HTR-8/SVneo (cell line): Measurements from ENCODE around the genes POTEG, RNASE1, NDRG2 and SUPT16H.

DNA sequence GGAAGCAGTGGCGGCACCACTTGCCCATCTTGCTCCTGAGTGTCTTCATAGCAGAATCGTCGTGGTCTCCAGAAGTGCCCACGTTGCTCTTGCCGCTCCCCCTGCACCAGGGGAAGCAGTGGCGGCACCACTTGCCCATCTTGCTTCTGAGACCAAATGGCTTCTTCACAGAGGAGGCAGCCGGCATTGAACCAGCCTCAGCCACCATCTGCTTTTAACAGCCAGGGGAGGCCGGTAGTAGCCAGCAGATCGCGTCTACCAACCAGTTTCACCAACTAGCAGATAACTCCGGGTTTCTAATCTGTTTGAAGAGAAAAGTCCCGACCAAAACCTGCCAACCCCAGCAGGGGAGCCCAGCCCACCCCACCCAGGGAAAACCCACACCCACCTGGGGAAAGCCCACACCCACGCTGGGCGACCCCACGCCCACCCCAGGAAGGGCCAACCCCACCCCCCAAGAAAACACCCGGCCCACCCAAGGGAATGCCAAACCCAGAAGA, at the start of gene POTEG:
POTEG (minus strand) TSS at position 260 of the 500 bp plus-strand sequence.
- RRBS = no CpG with 5 or more reads among the region's 16 CpGs

DNA sequence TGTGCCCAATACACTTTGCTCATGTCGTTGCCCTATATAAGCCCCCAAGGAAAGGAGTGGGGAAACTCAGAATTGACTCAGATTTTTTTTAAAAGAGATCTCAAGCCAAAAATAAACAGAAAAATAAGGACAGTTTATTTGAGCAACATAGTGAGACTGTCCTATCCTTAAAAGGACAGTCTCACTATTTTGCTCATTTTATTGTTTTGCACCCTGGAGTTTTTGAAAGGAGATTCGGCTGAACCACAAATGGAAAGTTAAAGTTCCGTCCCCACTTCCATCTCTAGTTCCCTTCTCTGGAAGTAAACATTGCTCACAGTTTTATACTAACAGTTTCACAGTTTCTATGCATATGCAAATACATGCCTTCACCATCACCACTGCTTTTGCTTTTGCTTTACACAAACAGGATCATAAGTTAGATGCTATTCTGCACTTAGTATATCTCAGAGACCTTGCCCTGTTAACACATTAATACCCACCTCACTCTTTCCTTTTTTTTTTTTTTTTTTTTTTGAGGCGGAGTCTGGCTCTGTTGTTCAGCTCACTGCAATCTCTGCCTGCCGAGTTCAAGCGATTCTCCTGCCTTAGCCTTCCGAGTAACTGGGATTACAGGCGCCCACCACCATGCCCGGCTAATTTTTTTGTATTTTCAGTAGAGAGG, 982 bp downstream of the TEP1 start:
- RRBS = no CpG with 5 or more reads among the region's 9 CpGs

GRCh38 chr14:20447509-20448043, 7.0 kb downstream of the OSGEP start:
- RRBS = no CpG with 5 or more reads among the region's 6 CpGs

GRCh38 chr14:20624614-20625105, 16.8 kb downstream of the OR6S1 start:
- RRBS = 2% methylated on average over 5 of the region's 21 CpGs

- RRBS = no CpG with 5 or more reads among the region's 2 CpGs
These were observed 4.3 kb upstream of the RNASE4 start for GRCh38 chr14:20680042-20680418.

DNA sequence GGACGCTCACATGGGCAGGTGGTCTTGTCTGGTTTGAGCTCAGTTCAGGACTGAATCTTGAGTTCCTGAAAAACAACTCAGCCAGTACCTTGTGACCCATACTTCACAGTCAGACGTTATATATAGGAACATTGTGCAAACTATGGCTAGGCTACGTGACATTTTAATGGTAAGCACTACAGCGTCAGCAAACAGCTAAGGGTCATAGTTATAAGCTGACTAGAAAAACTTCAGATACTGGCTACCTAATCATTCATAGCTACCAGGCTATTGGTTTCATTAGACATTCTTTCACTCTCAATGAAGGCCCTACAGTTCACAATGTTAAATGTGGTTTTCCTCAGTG, 14.8 kb upstream of the EDDM3A start:
- RRBS = no CpG with 5 or more reads among the region's 4 CpGs

DNA sequence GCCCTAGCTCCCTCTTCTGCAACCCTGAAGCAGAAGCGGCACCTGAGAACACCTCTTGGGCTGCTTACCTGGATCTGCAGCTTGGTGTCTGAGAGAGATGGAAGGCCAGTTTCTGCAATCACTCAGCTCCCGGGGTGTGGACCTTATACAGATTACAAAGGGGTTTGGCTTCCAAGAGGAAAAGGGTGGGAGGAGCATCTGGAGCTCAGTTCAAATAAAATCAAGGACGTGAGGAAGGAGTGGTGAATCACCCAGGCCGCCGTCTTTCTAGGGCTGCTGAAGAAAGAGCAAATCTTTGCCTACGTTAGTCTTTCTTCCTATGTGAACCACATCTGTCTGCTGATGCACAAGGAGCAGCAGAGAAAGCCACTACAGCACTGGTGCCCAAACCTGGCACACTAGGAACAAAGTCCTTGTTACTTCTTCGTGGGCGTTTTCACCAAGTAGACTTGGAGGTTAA, at the start of gene RNASE1:
RNASE1 (minus strand) TSS at position 116 of the 460 bp plus-strand sequence.
- RRBS = no CpG with 5 or more reads among the region's 8 CpGs

- RRBS = no CpG with 5 or more reads among the region's 4 CpGs
These were observed 1.0 kb upstream of the SLC39A2 start for GRCh38 chr14:20998054-20998499.

- RRBS = 3% methylated on average over 16 of the region's 58 CpGs
These were observed at the start of gene NDRG2 for GRCh38 chr14:21024515-21025135. NDRG2 (minus strand) TSS chr14:21025061.

DNA sequence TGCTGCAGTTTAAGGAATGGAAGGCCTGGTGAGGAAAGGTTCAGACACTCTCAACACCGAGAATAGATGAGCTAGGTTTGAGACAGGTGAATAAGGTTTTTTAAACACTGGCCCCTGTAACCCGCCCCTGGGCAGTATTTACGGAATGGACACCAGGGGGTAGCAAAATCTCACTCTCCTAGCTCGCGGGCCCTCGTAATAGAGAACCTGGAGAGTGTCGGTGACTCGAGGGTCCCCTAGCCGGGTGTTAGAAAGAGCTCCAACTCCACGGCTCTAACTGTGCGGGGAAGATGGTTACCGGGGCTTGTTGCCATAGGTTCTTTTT, 1.7 kb upstream of the ARHGEF40 start:
- RRBS = 50% methylated on average over 3 of the region's 12 CpGs

GRCh38 chr14:21096723-21097862, 1.4 kb downstream of the ZNF219 start:
- RRBS = 71% methylated on average over 2 of the region's 20 CpGs

GRCh38 chr14:21192490-21193048, 36.7 kb upstream of the OR5AU1 start:
- RRBS = no CpG with 5 or more reads among the region's 4 CpGs

DNA sequence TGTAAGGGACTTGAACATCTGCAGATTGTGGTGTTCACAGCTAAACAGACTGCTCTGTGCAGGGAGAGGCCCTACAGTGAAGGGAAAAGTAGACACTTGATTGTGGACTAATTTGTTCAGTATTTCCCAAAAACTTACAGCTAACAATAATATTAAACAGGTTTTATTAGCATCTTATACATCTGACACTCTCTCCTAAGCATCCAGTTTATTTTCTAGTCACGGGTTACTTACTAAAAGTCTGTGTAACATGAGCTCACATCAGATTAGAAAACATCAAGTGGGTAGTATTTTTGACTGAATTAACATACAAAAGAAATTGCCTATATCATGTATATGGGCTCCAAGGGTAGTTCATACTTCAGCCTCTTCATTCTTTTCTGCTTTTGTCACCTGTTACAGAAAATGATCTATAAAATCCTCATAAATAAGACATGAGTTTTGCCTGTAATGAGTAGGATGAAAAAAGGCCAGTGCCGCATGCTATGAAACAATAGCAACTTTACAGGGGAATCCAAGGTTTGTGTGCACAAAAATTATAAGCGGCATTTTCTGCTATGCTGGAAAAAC, 53.5 kb upstream of the OR5AU1 start:
- RRBS = no CpG with 5 or more reads among the region's 3 CpGs

DNA sequence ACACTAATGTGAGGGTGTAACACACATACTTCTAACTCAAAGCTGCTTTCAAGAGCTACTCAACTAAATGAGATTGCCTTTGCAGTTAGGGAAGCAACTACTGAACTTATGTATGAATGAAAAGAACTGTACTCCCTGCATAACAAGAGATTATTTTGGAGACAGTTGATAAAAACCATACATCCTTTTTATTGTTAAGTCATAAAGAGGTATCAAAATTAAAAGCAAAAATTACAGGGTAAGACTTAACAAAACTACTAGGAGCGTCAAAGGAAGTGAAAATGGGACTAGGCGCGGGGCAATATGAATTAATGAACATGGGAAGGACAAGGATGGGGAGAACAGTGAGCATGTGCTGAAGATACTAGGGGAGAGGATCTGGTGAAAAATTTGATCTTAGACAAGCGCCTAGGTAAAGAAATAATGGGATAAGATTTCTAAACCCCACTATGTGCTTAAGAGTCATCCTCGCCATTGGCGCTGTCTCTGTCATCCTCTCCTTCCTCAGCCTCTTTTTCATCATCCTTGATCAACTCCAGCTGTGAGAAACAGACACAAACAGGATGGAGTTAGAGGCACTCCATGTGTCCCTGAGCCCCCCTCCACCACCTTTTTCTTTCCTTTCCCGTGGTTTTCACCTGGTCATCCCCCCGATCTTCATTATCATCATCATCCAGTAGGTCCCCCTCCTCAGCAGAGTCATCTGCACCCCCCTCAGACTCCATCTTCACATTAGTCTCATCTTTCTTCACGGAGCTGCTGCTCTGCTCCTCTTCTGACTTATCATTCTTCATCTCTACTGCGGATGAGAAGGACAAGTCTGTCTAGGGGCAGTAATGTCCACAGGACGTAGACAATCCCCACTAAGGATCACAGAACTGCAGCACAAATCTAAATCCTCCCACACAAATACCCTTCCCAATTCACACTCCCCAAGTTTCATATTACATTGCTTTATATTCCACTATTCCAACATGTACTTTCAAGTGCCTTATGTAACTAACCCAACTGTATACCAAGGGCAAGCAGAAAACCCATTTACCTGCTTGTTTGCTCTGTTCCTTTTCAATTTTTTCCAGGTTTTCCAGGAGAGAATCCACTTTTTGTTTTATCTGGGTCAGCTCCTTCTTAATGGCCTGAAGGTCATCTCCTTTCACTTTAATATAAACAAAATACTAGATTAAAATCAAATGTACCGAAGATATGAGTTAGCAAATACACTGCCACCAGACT, 55.3 kb upstream of the OR5AU1 start:
- RRBS = no CpG with 5 or more reads among the region's 12 CpGs

- RRBS = no CpG with 5 or more reads among the region's 8 CpGs
These were observed 14.4 kb downstream of the HNRNPC start for GRCh38 chr14:21254820-21255322.

- RRBS = 2% methylated on average over 15 of the region's 60 CpGs
These were observed at the start of gene SUPT16H for GRCh38 chr14:21383010-21384139. SUPT16H (minus strand) TSS chr14:21384019.

DNA sequence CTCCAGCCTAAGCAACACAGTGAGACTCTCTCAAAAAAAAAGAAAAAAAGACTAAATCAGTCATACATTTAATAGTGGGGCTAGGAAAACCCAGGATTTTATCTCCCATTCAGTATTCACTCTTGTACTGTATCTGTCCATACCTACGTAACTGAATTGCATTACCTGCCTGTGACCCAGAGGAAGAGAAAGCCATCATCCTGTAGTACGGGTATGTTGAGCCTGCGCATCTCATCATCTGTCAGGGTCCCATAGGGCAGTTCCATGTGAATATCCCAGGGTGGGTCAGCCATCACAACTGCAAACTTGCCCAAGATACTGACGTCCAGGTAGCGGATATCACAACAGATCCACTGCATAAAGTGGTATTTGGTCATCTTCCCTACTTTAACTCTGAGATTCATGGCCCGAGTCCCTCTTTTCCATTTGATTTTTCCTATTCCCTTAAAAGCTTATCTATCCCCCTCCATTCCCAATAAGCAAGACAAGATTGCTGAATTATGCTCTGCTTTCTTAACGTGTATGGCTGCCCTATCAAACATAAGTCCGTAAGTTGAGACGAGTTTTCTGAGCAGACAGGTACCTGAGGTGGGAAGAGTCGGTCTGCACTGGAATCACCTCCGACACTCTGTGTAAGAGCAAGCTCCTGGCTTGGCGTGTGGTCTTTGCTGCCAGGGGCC, 10.7 kb downstream of the METTL3 start:
- RRBS = no CpG with 5 or more reads among the region's 12 CpGs

DNA sequence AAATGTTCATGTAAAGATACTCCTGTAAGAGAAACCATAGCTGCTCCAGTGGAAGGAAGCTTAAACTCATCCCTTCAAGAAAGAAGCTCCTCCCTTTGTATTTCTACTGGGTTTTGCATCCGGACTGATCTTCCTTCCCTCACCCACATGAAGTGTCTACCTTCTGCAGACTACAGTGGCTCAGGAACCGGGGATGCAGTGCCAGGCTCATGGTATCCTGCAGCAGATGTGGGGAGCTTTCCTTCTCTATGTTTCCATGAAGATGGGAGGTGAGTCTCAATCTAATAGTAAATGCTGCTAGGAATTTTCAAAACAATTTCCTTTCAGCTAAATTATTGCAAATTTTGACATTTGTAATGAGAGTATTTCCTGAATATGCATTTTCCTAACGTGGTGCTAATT, 13.1 kb downstream of the OR10G2 start:
- RRBS = 35% methylated on average over 2 of the region's 3 CpGs

- RRBS = no CpG with 5 or more reads among the region's 5 CpGs
These were observed 366.8 kb upstream of the OR4E1 start for GRCh38 chr14:22040376-22040764.